Metanephros (tissue), 2 donors: ENCODE measurements around a stretch of chr13.

DNA sequence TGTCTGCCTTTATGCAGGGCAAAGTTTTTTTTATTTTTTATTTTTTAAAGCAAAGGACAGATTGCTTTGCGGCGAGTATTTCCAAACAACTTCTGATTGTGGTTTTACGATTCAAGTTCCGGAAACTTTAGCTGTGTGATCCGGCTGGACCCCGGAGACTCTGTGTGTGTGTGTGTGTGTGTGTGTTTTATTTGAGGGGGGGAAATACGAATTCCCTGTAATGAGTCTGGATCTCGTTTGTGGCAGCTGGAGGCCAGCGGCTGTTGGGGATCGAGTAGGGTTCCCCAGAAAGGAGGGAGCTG, 1.1 kb downstream of the FARP1 start:
- RAMPAGE, long total RNA = no peak

GRCh38 chr13:98144997-98145606, 2.2 kb downstream of the FARP1 start:
- RAMPAGE, long total RNA = no peak

GRCh38 chr13:98315503-98315980, 138.5 kb upstream of the RNF113B start:
- RAMPAGE, long total RNA = no peak

- RAMPAGE, long total RNA = no peak
These were observed 126.3 kb downstream of the STK24 start for GRCh38 chr13:98450357-98451180.

- RAMPAGE, long total RNA = no peak
These were observed 79.9 kb downstream of the STK24 start for GRCh38 chr13:98496755-98497628.

DNA sequence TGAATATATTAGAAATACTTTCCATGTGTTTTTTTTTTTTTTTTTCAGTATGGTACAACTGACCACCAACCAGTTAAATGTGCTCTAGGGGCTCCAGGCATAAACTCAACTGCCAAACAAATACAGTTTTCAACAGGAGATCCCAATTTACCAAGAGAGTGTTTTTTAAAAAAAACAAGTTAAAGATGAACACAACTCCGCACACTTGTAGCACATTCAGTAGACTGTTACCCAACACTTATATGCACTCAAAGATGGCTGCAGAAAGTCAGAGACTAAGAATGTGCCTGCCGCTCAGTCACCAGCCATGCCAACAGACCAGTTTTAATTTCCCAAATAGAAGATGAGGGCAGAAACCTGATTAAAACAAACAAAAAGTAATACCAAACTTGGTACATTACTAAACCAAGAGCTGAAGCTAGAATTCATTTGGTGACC, 73.9 kb downstream of the STK24 start:
- RAMPAGE, long total RNA = no peak

- RAMPAGE, long total RNA = no peak
These were observed 8.8 kb downstream of the STK24 start for GRCh38 chr13:98568211-98568442.

DNA sequence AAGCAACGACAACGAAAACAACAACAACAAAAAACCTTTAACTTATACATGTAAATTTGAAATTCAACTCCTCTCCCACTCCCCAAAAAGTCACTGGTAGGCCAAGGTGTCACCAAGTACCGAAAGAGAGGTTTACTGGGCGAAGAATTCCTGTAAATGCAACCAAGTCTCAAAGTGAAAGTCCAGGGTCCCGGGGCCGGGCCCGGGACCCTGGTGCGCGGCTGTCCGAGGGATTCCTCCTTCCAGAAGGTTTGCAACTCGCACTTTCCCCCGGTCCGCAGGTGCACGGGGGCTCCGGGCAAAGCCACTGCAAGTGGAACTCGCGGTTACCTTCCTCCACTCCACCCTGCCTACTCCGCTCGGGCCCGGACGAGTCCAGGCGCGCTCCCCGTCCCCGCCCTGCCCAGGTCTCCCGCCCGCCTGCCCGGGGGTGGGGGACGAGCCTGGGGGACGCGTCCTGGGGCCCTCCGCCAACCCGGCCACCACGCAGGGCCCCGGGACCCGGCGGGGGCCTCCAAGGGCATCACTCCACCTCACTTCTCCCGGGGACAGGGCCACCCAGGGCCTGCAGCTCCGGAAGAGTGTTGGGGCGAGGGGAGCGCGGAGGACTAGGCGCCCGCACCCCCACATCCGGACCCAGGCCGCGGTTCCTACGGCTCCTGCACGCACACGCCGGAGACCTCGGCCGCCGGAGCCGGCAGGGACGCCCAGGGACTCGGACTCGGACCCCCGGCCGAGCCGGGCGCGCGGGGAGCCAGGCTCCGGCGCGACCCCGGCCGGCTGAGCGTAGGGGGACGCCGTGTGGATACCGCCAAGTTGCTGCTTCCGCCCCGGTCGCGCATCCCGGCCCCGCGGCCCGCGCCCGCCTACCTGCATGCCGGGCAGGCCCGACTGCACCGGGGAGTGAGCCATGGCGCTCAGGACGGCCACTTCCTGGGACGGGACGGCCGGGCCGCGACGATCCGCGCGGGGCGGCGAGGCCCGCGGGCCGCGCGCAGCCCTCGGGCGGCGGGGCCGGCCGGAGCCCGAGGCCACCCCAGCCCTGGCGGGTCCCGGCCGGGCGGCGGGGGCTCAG, 695 bp downstream of the STK24 start:
- RAMPAGE, long total RNA = no peak

DNA sequence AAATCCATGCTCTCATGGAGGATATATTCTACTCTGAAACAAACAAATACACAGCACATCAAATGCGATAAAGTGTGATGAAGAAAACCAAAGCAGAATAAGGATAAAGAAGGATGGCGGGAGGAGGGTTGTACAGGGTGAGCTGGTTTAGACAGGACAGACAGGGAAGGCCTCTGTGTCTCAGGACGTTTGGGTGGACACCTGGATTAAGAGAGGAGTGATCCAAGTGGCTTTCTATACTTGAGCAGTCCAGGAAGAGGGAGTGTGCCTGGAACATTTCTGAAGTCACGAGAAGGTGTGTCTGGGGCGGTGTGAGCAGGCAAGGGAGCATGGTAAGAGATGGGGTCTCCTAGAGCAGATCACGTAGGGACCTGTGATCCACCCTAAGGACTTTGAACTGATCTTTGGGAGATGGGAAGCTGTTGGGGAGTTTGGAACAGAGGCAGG, 15.4 kb upstream of the STK24 start:
- RAMPAGE, long total RNA = no peak

DNA sequence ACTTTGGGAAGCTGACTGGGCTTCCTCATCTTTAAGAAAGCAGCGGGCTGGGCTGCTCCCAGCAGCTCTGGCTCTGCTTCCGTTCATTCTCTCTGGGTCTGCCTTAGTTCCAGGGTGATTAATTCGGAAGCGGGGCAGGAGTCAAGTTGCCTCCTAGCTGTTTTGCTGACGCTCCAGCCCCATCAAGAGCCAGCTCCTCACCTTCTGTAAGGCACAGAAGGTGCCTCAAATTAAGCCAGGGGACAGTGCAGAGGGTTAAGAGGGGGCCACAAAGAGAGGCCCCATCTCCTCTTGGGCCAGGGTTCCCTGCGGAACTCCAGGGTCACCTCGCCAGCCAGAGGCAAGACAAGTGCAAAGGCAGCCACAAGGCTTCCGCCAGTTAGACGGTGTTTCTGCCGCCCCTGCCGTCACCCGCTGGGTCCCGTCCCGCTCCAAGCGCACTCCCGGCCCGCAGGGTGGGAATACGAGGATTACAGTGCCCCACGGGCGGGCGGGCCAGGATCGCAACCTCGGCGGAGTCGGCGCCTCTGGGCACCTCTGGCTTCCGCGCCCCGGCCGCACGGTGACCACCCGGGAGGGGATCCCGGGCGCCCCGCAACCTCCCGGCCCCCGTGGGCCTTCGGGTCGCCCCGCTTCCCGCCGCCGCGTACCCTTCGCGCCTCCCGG, 483 bp downstream of the SLC15A1 start:
- RAMPAGE, long total RNA = no peak

- RAMPAGE, long total RNA = no peak
These were observed 77.1 kb upstream of the SLC15A1 start for GRCh38 chr13:98829414-98830084.

GRCh38 chr13:98946636-98947408, 31.0 kb downstream of the DOCK9 start:
- RAMPAGE, long total RNA = no peak

DNA sequence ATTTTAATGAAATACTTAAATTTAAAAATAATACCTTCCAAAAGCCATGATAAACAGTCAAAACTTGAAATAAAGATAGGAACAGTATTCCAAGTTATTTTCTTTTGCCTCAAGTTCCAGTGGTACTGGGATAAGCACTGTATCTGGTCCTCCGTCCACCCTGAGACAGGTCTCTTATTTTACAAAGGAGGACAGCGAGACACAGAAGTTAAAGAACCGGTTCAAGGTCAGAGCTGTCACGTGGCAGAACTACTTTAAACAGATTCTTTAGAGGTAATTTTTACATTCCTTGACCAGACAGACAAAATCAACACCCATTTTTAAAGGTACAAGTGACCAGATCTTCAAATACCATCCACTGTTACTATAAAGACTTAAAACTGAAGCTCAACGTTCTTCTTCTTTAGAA, 10.4 kb upstream of the DOCK9 start:
- RAMPAGE, long total RNA = no peak

- RAMPAGE, long total RNA = no peak
These were observed 24.3 kb upstream of the DOCK9 start for GRCh38 chr13:99002024-99002742.

GRCh38 chr13:99087103-99087578, 109.3 kb upstream of the DOCK9 start:
- RAMPAGE, long total RNA = no peak

DNA sequence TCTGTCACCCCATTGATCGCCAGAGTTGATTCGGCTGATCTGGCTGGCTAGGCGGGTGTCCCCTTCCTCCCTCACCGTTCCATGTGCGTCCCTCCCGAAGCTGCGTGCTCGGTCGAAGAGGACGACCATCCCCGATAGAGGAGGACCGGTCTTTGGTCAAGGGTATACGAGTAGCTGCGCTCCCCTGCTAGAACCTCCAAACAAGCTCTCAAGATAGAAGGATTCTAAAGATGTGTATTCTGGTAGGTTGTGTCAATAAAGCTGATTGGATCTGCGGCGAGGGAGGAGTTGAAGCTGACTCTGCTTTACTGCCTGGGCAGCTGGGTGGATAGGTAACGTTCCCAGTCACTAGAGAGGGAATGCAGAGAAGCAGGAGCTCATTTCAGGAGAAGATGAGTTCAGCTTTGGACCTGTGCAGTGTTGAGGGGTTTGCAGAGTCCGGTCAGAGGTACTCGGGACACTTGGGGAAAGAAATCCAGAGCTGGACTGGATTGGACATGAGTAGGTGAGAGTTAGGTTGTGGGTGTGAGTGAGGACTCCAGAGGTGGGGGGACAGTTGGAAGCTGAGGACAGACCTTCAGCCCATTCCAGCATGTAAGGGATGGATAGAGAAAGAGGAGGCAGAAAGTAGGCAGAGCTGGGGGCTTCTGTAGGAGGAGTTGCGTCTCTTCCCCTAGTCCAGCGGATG, 5.2 kb downstream of the UBAC2 start:
- RAMPAGE, long total RNA = no peak

DNA sequence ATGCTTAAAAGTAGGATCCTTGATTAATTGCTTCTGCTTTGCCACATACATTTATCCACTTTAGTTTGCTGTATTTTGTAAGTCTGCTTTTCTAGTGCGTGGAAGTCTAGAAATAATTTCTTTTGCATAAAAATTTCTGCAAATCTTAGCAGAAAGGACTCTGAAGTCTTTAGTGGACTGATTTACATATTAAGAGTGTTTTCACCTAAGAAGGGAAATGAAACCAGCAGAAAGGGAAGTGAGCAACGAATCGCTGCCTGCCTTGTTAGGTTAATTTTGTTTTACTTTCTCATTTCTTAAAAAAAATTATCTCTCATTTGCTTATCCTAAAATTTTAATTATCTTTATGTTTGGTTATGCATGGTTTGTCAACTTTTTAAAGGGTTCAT, 721 bp upstream of the GPR18 start:
- RAMPAGE, long total RNA = no peak

DNA sequence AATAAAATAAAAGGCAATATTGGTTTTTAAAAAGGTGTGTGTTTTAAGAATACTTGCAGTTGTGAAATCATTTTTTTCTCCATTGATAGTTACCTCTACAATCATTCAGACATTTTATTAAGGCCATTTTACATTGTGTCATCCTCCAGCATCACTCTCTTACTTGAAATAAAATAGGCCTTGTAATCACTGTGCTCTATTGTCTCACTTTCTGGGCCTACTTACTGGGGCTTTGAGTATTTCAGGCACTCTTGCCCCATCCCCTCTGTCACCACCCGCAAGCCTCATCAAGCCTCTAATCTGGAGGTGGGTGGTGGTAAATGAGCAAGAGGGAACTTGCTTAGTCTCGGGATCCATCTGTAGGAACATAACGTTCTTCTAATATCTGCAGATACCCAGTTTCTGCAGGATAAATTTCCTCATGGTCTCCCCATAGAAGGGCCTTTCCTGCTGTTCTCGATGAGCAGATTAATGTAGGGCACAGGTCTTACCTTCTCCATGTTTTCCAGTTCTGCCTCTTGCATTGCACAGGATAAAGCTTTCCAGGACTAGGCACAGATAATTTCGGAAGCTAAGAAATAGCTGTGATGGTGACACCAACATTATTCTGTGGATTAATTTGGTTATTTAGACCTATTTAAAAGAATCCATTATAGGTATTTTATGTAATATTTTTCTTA, 19.5 kb upstream of the GPR18 start:
- RAMPAGE, long total RNA = no peak

GRCh38 chr13:99293149-99294499, 13.6 kb downstream of the GPR183 start:
- RAMPAGE, long total RNA = no peak

DNA sequence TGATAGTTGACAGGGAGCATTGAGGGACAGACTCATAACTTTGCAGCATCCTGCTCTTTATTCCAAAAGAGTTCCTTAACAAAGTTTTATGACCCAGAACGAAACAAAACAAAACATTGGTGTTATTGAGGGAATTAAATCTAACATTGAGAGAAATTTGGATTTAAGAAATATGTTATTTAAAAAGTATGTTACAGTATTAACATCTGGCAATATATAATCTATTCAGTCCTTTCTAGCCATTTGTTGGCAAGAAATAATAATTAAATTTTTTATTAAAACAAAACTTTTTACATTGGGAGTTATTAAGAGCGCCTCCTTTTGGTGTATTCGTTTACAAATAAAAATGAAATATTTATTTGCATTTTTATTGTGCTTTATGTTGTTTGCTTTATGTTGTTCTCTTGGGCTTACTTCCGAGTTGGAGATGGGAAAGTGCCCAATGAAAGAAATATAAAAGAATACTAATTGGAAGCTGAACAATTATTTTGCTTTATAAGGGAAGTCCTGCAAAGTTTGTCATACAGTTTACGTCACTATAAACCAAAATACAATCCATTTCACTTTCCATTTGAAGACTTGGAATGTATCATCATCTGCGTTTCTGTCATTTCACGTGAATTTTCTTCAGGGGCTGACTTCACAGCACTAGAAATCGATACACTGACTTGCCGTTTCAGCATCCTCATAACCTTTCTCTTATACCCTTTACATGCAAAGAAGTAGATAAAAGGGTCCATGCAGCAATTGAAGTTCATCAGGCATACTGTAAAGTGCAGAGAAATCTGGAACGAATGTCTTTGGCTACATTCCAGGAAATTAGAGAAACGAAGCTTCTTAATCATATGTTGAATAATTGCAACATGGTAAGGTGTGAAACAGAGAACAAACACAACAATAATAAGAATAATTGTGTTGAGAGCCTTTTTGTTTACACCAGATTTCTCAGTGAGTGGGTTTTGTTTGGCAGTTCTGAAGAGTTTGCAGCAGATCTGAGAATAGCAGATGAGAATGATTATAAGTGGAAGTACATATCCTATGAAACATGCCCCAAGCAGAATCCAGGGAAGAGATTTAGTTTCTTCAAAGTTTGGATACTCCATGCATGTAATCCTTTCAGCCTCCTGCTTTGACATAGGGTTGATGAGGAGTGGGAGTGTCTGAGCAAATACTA, 12.3 kb downstream of the GPR183 start:
- RAMPAGE, long total RNA = no peak